Placental epithelial cell (primary cell): Measurements from ENCODE around the genes SYNJ2BP and ZFYVE1.

GRCh38 chr14:69755683-69756222 is 11.2 kb upstream of the SRSF5 start:
- CAGE, long polyA plus RNA: no peak

GRCh38 chr14:69845872-69846201 is 33.4 kb upstream of the SMOC1 start:
- CAGE, long polyA plus RNA: no peak

DNA sequence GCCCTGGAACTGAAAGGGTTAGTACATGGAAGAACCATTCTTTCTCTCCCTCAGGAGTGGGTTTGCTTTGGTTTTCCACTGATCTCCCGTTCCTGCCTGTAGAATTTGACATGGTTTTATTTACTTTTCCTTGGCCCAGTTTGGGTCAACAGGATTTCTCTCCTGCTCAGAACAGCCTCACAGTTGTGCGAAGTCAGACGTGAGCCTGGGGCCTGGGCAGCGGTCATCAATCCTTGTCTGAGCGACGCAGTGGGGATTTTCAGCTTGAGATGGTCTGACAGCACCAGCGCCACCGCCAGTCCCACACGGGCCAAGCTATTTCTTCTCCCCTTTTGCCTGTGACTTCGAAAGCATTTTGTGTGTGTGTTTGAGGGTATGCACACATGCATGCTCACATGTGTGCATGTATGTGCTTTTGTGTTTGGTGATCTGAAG is 58.2 kb downstream of the SMOC1 start:
- CAGE, long polyA plus RNA: no peak

DNA sequence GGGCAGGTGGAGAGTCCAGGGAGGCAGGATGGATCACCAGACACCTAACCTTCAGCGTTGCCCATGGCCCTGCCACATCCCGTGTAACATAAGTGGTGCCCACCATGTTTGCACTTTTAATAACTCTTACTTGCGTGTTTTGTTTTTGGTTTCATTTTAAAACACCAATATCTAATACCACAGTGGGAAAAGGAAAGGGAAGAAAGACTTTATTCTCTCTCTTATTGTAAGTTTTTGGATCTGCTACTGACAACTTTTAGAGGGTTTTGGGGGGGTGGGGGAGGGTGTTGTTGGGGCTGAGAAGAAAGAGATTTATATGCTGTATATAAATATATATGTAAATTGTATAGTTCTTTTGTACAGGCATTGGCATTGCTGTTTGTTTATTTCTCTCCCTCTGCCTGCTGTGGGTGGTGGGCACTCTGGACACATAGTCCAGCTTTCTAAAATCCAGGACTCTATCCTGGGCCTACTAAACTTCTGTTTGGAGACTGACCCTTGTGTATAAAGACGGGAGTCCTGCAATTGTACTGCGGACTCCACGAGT is 151.1 kb downstream of the SMOC1 start:
- CAGE, long polyA plus RNA: no peak

- CAGE, long polyA plus RNA: no peak
These were observed at the start of gene SYNJ2BP for GRCh38 chr14:70416685-70417404. Gene SYNJ2BP (minus strand): TSS chr14:70417090.

DNA sequence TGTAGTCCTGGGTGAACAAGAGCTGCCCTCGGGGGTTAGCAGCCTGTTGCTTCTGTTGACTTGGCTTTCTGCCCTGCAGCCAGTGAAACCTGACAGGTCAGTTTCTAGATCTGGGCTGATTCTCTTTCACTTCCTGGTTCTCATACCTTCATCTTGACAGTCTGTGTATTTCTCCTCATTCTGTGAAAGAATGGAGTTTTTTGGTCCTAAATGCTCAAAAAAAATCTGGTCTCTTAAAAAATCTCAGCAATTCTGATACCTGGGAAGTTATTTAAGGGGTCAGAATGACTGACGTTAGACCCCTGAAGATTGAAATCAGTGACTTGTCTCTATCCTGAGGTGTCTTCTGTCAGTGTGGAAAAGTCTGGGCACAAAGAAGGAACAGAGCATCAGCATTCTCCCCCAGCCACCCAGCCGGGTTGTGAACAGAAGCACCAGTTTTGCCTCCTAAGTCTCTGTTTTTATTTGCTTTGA is 23.8 kb downstream of the TTC9 start:
- CAGE, long polyA plus RNA: no peak

DNA sequence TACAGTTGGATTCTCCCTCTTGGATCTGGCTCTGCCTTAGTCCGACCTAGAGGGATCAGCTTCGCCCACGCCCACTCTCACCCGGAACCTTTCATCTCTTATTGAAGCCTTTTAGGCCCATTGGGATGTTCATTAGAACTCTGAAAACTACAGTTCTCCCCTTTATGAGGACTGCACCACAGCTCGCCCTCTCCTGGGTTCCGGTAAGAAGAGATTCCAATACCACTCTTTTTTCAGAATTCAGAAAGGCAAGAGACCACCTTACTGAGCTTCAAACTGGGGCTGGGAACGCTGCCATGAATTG is 728 bp upstream of the MAP3K9 start:
- CAGE, long polyA plus RNA: no peak

DNA sequence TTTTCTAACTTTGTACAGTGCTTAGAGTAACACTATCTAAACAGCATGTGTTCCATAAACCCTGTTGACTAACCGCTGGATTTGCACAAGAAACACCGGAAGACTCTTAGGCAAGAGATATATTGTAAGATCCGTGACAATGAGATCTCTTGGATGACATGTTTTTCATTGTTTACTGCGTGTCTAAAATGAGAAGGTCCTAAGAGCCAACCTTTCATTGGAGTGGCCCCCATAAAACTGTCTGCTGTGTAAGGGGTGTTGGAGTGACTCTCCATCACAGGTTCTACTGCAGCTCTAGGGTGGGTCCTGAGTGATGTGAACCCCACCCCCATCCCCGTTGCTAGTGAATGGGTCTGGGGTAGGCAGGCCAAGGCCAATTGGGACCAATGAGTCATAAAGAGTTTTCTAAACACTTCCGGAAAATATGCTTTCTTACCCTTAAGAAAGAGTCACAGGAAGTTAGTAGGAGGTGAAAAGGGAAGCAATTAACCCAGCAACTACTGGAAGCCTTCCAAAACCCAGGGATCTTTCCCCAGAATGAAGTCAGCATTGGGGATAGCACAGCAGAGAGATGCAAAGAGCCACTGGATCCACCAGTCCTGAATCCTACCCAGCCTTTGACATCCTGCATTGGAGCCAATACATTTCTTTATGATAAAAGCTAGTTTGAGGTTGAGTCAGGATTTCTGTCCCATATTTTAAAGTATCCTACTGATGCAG is 24.2 kb upstream of the PCNX1 start:
- CAGE, long polyA plus RNA: no peak

GRCh38 chr14:70909792-70910188 is 2.5 kb downstream of the PCNX1 start:
- CAGE, long polyA plus RNA: no peak

- CAGE, long polyA plus RNA: no peak
These were observed 11.6 kb downstream of the PCNX1 start for GRCh38 chr14:70918802-70919385.

DNA sequence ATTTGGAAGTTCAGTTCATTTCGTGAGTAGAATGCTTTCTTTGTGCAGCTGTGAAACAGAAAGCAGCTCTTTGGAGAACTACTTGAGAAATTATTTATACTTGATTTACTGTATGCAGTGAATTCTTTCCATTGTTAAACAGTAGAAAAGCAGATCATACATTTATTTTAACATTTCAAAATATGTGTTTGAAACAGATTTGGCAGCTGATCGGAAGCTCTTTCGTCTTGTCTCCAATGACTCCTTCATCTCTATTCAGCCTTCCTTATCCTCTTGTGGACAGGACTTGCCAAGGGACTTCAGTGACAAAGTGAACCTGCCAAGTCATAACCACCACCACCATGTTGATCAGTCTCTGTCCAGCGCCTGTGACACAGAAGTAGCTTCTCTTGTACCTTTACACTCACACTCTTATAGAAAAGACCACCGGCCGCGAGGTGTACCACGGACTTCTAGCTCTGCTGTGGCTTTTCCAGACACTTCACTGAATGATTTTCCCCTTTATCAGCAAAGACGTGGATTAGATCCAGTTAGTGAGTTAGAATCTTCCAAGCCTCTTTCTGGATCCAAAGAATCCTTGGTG is 69.6 kb downstream of the PCNX1 start:
- CAGE, long polyA plus RNA: no peak

GRCh38 chr14:71333172-71334008 is 13.1 kb downstream of the SIPA1L1 start:
- CAGE, long polyA plus RNA: no peak

GRCh38 chr14:71350362-71350985 is 30.2 kb downstream of the SIPA1L1 start:
- CAGE, long polyA plus RNA: no peak

GRCh38 chr14:71779940-71780594 is 152.2 kb upstream of the RGS6 start:
- CAGE, long polyA plus RNA: no peak

- CAGE, long polyA plus RNA: no peak
These were observed 331.6 kb downstream of the DPF3 start for GRCh38 chr14:72562284-72562624.

DNA sequence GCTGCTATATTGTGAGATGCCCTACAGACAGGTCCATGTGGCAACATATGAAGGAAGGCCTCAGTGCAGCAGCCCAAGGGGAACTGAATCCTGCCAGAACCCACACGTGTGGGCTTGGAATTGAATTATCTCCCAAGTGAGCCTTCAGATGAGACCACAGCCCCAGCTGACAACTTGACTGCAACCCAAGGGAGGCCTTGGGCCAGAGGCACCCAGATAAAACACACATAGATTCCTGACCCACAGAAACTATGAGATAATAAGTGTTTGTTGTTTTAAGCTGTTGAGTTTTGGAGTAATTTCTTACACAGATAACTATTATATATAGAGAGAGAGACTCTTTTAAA is 254.4 kb downstream of the DPF3 start:
- CAGE, long polyA plus RNA: no peak

- CAGE, long polyA plus RNA: no peak
These were observed 81.5 kb downstream of the DPF3 start for GRCh38 chr14:72812263-72812978.

DNA sequence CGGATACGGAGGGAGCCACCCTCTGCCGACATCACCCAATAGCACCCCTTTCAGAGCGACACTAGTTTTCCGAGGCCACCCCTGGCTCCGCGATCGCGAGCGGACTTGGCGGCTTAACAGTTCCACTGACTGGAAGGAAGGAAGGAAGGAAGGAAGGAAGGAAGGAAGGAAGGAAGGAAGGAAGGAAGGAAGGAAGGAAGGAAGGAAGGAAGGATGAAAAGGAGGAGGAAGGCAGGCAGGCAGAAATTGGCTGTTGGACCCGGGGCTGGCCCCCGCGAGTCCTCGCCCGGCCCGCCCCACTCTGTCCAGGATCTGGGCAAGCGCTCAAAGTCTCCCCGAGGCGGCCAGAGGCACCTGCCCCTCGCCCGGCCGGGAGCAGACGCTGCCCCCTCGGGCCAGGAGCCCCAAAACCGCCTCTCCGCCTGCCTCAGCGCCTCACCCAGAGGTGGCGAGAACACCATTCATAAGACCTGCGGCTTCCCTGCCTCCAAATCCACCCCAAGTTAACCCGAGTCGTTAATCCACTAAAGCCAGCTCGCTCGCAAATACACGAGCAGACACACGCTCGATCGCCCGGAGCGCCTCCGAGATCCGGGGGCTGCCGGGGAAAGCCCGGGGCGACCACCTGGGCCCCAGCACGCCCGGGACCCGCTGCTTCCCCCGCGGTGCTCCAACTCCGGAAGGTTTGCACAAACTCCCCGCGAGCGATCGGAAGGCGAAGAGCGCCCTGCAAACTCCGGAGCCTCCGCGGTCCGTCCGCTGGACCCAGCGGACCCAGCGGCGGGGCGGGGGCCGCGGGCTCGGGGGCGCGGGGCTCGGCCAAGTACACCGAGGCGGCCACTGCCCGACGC is 864 bp downstream of the DPF3 start:
- CAGE, long polyA plus RNA: no peak

DNA sequence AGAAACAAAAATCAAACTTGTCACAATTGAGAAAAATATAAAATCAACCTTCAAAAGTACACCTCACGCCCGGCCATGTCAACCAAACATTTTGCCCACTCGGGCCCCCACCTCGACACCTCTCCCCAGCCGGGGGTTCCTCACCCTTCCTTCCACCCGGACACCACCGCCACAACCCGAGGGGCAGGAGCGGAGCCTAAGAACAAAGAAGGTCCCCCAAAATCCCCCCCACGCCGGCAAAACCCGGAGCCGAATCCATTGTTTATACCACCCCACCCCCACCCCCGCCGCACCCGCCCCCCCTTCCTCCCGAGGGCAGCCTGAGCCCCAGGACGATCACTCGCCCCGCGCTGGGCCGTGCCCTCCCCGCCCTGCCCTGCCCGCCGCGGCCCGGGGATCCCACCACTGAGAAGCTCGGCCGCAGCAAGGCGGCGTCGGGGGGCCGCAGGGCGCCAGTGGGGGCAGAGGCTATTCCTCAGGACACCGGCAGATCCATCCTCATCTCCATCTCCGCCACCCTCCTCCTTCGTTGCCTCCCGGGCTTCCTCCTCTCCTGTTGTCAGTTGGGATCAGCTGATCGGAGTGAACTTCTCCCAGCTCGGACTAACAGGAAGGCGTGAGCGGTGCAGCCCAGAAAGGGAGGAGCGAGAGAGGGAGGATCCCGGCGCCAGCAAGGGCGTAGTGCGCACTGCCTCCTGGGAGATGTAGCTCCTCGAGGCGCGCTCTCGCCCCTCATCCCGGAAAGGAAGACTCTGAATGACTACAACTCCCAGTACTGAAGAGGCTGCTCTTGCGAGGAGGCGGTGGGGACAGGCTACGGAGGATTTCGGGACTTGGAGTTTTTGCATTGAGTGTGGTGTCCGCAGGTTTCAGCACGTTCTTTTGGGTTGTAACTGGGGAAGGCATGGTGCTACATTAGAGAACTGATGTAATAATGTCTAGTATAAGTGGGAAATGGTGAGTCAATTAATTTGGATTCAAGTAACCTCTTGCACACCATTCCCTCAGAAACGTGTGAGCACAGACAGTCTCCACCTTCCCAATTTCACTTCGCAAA is at the start of gene ZFYVE1:
Gene ZFYVE1 (minus strand): TSS at position 584 of the 1,057 bp plus-strand sequence.
- CAGE, long polyA plus RNA: no peak

DNA sequence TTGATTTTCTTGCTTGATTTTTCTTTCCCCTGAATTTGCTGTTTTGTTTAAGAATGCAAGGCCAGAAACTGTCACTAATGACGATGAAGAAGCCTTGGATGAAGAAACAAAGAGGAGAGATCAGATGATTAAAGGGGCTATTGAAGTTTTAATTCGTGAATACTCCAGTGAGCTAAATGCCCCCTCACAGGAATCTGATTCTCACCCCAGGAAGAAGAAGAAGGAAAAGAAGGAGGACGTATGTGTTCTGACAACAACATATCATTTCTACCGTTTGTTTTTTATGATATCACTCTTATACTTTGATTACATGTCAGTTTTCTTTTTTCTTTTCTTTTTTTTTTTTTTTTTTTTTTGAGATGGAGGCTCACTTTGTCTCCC is 38.5 kb downstream of the RBM25 start:
- CAGE, long polyA plus RNA: no peak